ENCODE measurements around the genes SPAG8, FAM221B, OR2S2 and GLIPR2.

- RAMPAGE, long total RNA = no peak
- RRBS = no CpG with 5 or more reads among the region's 36 CpGs
Measured at GRCh38 chr9:35811868-35812663, at the start of gene SPAG8. Gene SPAG8, minus strand, starts transcription at chr9:35812262.

- RAMPAGE, long total RNA = no peak
- RRBS = 1% methylated on average over 6 of the region's 19 CpGs
Measured at GRCh38 chr9:35828490-35828997, at the start of gene FAM221B. Gene FAM221B, minus strand, starts transcription at chr9:35828732.

GRCh38 chr9:35834331-35834750 is 5.3 kb downstream of the TMEM8B start:
- RAMPAGE, long total RNA = no peak
- RRBS = no CpG with 5 or more reads among the region's 4 CpGs

GRCh38 chr9:35848046-35848727 is 19.2 kb downstream of the TMEM8B start:
- RAMPAGE, long total RNA = no peak
- RRBS = no CpG with 5 or more reads among the region's 4 CpGs

DNA sequence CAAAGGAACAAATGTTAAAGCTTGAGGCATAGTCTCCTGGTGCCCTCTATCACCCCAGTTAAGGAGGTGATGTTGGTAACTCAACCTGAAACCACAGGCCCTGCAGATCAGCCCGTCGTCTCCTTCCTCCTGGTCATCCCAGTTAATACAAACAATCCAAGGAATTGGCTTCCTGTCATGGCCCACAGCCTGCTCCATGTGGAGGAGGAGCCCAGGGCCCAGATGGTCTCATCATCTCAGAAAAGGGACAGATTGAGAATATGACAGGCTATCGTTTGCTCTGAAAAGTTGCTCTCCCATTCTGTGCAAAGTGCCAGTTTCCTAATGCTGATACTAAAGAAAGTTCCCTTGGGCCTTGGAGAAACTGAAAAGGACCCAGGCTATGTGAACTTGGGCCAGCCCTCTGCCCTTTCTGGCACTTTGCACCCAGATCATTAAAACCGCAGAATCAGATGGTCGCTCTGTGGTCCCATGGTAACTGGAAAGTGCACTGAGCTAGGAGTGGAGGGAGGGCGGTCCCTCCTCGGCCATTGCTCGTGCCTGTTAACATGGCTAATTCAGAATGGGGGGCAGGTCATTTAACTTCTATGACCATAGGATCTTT is 725 bp upstream of the SPAAR start:
- RAMPAGE, long total RNA = no peak
- RRBS = no CpG with 5 or more reads among the region's 8 CpGs

- RAMPAGE, long total RNA = no peak
- RRBS = no CpG with 5 or more reads among the region's 8 CpGs
Measured at GRCh38 chr9:35929148-35929626, 19.9 kb downstream of the SPAAR start.

GRCh38 chr9:35958089-35958464 is at the start of gene OR2S2:
Gene OR2S2, minus strand, starts transcription at chr9:35958154.
- RAMPAGE, long total RNA = no peak
- RRBS = no CpG with 5 or more reads among the region's 3 CpGs

DNA sequence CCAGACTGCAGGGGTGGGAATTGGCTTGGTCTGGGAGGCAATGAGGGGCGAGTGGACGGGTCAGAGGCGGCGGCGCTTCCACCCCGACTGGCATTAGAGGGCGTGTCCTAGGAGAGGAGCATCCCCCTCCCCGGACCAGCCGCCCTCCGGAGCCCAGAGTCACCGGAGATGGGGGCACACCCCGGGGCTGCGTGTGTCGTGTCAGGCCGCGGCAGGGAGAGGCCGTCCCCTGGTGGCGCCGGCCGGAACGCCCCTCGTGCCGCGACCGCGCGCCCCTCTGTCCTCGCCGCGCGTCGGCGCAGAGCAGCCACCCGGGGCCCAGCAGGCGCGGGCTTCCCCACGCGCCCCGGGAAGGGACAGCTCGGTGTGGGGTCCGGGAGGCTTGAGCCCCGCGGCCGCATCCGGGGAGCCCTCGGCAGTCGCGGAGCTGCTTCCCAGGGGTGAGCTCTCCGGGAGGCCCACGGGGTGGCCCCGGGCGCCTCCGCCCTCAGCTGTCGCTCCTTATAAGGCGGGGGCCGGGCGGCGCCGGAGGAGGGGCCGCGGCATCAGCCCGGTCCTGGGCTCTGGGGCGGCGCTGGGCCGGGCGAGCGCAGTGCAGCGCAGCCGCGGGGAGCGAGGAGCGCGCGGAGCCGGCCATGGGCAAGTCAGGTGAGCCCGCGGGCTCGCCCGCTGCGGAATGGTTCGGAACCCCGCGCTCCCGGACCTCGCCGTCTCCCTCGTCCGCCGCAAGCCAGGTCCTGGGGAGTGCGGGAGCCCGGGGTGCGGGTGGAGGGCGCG is at the start of gene GLIPR2:
TSS of gene GLIPR2 (plus strand) at position 590 of the 777 bp plus-strand sequence.
- RAMPAGE, long total RNA = start-site peak on the plus strand centred at position 600 of the sequence, 36 bp wide, 42 and 305 reads in 2 replicates
- RRBS = 2% methylated on average over 71 of the region's 94 CpGs

GRCh38 chr9:36158740-36159399 is 10.3 kb upstream of the CCIN start:
- RAMPAGE, long total RNA = no peak
- RRBS = no CpG with 5 or more reads among the region's 11 CpGs

DNA sequence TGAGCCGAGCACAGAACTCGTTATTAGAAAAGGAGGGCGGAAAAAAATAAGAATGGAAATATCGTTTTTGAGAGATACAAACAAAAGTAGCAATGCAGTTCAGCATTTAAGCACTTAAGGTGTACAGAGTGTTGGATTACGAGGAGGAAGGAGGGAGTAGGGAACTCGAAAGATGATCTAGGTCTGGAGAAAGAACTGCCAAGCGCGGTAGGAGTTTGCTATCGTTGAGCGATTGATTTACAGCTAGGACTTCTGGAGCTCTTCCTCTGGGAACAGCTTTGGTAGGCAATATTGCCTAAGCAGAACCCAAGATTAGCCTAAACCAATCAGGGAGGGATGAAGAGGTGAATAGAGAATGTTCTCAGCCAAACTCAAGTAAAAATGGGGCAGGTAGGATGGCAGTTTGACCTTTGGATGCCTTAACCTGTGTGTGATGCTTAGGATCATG is 945 bp downstream of the CLTA start:
- RAMPAGE, long total RNA = no peak
- RRBS = no CpG with 5 or more reads among the region's 10 CpGs

DNA sequence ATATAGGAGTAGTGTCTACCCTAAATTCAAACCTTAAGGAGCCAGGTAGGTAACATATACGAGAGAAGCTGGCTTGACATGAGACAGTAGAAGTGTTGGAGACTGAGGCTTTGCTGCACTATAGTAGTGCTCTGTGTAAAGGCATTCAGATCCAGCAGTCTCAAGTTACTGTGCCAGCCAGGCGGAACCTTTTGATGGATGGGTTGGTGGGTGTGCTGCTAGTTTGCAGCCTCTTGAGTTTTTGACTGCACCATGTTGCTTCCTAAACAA is 1.4 kb downstream of the CLTA start:
- RAMPAGE, long total RNA = no peak
- RRBS = no CpG with 5 or more reads among the region's 2 CpGs

- RAMPAGE, long total RNA = no peak
- RRBS = no CpG with 5 or more reads among the region's 7 CpGs
Measured at GRCh38 chr9:36218920-36219594, 28.3 kb downstream of the CLTA start.

- RAMPAGE, long total RNA = no peak
- RRBS = no CpG with 5 or more reads among the region's 3 CpGs
Measured at GRCh38 chr9:36296522-36297130, 38.4 kb upstream of the GNE start.

DNA sequence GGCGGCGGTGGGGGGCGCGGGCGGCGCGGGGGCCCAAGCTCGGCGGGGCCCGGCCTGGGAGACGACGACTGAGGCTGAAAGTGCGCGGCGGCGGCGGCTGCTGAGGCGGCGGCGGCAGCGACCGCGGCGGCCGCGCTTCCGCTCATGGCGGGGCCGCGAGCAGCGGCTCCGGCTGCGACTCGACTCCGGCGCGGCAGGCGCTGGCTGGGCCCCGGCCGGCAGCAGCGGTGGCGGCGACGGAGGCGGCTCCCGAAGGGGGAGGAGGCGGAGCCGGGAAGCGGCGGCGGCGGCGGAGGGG is 85.3 kb upstream of the MELK start:
- RAMPAGE, long total RNA = no peak
- RRBS = 3% methylated on average over 19 of the region's 53 CpGs

GRCh38 chr9:36765152-36766174 is 192.8 kb downstream of the MELK start:
- RAMPAGE, long total RNA = no peak
- RRBS = no CpG with 5 or more reads among the region's 38 CpGs

DNA sequence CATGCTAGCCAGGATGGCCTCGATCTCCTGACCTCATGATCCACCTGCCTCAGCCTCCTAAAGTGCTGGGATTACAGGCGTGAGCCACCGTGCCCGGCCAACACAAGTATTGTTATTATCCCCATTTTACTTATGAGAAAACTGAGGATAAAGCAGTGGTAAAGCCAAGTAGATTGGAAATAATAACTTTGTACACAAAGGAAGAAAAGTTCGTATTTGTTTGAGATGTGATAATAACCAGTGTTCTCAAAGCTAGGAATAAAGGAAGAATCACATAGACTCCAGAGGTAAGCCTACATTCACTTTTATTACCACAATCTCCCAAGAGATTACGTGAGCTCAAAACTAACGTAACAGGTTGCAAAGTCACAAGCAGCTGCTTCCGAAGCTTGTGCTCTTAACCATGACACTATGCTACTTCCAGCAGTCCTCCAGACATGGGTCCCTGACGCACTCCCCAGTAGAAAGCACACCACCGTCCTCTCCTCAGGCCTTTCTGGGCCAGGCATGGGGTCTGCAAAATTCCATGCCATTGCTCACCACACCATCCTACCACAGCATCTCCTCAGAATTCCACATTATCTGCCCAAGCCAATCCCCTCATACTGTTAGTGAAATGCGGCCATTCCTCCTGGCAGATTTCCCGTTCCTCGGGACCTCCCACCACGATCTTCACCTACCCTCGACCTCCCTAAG is 84.7 kb downstream of the PAX5 start:
- RAMPAGE, long total RNA = no peak
- RRBS = no CpG with 5 or more reads among the region's 15 CpGs

DNA sequence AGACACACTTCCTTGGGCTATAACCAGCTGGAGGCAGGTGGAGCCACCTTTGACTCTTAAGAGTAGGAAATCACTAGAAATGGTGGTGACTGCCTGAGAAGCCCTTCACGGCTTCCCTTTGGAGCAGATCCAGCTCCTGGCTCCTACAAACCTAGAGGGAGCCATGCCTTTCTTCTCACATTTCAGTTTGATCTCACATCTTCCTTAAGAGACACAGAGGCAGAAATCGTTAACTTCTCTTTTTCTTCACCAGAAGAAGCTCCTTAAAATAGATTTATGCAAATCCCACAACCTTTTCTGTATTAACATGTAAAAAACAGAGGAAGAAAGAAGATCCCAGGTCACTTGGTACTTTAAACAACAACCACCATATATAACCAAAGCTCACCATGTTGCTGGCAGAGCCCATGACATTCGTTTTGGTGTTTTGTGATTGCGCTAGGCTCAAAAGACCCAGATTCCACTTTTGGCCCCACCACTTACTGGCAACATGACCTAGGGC is 29.6 kb downstream of the PAX5 start:
- RAMPAGE, long total RNA = no peak
- RRBS = no CpG with 5 or more reads among the region's 4 CpGs

- RAMPAGE, long total RNA = no peak
- RRBS = no CpG with 5 or more reads among the region's 4 CpGs
Measured at GRCh38 chr9:37149497-37150841, 29.6 kb downstream of the ZCCHC7 start.

GRCh38 chr9:37370982-37371490 is 51.5 kb upstream of the GRHPR start:
- RAMPAGE, long total RNA = no peak
- RRBS = no CpG with 5 or more reads among the region's 4 CpGs

GRCh38 chr9:37374678-37375379 is 47.7 kb upstream of the GRHPR start:
- RAMPAGE, long total RNA = no peak
- RRBS = no CpG with 5 or more reads among the region's 8 CpGs